Gastrocnemius medialis (tissue), 3 donors: ENCODE results near the genes MAK and TMEM170B.

DNA sequence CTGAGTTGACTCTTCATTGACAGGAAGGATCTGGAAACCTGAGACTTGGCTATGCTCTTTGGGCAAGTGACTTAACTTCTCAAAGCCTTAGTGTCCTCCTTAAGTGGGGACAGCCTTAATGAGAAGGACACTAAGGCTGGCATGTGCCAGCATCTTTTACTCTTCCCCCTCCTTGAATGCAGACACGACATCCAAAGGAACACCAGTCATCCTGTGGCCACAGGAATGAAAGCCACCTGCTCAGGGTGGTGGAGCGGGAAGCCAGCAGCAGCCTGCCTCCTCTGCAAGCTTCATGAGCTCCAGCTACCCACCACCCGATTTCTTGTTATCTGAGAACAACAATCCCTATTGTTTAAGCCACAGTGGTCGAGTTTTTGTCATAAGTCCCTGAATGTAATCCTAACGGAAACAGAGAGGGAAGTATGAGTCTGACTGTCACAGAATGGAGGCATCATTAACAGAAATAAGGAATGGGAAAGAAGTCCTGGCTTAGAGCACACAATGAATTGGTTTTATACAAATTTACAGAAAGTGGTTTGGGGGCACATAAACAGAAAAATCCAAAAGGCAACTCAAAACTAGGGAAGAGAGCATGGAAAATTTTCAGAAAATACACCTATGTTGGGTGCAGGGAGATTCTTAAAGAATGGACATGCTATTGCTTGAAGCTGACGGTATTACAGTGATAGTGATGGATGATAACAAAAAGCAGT, 44.6 kb downstream of the TMEM14B start:
- PRO-cap: no peak
- RAMPAGE, long total RNA, 3 experiments: no peak in any of the 3 experiments

- PRO-cap: bidirectional peak, plus-strand start at chr6:10838644, minus-strand start at chr6:10838519
- RAMPAGE, long total RNA, 3 experiments: no peak in any of the 3 experiments
These were observed at the start of gene MAK for GRCh38 chr6:10837582-10839003. MAK (minus strand) TSS chr6:10838539.

DNA sequence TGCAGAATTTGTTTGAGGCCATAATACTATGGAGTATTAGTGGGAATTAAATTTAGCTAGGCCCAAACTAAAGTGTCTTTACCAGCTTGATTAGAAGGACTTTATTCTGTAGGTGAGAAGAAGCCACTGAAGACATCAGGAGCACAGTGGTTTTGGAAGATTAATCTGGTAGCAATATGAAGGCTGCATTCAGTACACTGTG, 68.3 kb downstream of the ELOVL2 start:
- PRO-cap: no peak
- RAMPAGE, long total RNA, 3 experiments: no peak in any of the 3 experiments

GRCh38 chr6:11143808-11144199, 32.3 kb upstream of the ERVFRD-1 start:
- PRO-cap: no peak
- RAMPAGE, long total RNA, 3 experiments: no peak in any of the 3 experiments

DNA sequence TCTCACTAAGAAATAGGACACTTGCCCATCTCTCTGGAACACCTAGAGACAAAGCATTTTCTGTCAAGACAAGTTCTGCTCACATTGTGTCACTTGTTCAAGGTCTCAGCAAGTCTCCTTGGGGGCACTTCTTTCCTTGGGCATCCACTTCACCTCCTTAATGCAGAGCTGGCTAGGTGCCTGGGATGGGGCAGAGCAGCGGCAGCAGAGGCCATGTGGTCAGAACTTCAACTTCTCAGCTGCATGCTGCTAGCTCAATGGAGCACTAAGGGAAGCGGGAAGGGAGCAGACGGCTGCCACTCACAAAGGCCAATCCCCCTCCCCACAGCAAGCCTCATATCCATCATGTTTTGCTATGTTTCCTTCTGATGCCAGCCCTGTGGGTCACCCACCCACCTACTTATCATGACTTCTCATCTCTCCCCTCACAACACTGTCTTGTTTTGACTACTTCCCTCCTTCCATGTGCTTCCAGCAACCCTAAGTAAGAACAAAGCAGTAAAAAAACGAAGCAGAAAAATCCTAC, 31.4 kb downstream of the NEDD9 start:
- PRO-cap: no peak
- RAMPAGE, long total RNA, 3 experiments: no peak in any of the 3 experiments

DNA sequence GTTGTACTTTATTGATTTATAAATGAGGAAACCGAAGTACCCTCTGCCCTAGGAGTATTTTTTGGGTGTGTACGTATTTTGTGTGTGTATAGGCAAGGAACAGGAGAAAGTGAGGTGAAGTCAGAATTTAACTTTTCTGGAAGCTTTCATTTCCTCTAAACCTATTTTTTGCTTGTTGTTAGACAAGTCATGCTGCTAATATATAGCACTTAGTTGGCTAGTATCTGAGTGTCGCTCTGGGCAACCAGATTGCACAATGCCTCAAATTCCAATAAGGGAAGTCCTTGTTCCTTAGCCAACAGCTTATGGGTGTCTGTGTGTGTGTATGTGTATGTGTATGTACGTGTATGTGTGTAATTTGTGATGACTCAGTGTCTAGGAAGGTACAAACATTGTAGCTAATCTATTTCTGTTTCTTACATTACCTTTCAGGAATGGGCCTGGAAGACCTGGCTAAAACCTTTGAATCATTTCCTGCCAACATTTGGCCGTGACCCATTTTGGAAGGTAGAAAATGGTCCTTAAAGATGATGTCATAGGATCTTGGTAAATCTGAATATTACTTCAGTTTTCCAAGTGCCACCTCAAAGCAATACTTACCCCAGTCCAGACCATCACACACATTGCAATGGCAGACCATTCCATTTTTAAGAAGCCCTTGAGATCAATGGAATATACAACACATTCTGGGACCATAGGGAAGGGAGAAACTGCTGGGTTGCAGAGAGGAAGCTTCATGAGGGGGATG, 25.3 kb downstream of the NEDD9 start:
- PRO-cap: bidirectional peak, plus-strand start at position 592 of the sequence, minus-strand start at position 307 of the sequence
- RAMPAGE, long total RNA, 3 experiments: no peak in any of the 3 experiments

GRCh38 chr6:11357275-11358052, 125.0 kb upstream of the NEDD9 start:
- PRO-cap: bidirectional peak, plus-strand start at chr6:11357524, minus-strand start at chr6:11357390
- RAMPAGE, long total RNA, 3 experiments: no peak in any of the 3 experiments

- PRO-cap: no peak
- RAMPAGE, long total RNA, 3 experiments: no peak in any of the 3 experiments
These were observed 141.6 kb upstream of the NEDD9 start for GRCh38 chr6:11373914-11374685.

GRCh38 chr6:11537143-11537879, at the start of gene TMEM170B:
TMEM170B (plus strand) TSS chr6:11537749.
- PRO-cap: bidirectional peak, plus-strand start at chr6:11537926, minus-strand start at chr6:11537368
- RAMPAGE, long total RNA, 3 experiments: no peak in any of the 3 experiments

DNA sequence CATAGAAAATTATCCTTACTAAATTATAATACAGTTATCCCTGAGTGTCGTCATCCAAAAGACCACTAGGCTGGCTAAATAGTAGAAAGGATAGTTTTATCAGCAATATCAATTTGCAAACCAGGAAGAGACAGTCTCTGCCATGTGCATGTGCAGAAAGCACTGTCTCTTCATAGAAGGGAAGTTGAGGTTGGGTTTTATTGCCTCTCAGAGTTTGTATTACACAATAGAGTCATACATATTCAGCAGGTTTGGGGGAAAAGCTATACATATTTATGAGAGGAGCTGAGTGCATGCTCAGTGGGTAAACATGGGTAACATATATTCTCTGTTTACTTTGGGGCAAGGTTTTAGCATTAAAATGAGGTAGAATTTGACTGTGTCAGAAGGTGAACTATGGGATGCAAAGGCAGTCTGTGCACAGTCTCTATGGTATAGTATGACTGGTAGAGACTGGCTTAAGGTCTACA, 14.9 kb downstream of the TMEM170B start:
- PRO-cap: no peak
- RAMPAGE, long total RNA, 3 experiments: no peak in any of the 3 experiments

DNA sequence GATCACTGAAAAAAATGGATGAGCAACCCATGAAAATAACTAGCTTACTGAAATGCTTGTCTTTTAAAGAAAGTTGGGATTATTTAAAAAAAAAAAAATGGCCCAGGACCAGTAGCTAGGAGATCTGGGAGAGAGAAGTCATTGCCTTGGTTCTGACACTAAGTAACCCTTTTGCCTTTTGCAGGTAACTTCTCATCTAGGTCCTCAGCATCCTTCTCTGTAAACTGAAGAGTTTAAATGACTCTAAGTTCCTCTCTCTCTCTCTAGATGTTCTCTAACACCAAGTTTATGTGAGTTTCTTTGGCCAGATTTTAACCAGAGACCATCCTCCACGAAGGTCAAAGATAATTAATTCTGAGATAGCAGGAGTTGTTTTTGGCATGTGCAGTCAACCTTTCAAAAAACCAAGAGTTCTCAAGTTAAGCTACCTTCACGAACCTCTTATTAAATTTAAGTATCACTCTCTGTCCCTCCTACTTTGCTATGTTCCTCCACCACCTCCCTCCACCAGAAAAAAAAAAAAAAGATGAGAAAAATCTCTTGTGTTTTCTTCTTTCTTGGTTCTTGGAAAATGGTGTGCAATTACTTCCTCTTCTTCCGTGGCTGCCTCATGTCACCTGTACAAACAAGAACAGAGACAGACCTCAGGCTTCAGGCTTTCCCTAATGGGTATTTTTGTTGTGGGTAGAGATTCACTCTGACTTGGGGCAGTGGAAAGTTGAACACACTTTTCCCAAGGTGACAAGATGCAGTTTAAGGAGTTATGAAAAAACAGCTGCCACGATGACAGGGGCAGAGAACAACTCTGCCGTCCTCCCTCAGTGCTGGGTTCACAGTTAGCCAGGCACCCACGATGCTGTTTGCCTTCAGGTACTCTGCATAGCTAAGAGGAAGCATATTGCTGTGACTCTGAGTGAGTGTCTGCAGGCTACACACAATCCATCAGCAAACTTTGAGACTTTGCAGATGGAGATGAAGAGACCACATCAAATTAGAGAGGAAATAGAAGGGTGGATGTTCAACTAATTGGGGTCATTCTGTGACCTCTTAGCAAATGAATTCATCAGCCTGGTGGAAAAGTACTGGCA, 64.4 kb downstream of the ADTRP start:
- PRO-cap: no peak
- RAMPAGE, long total RNA, 3 experiments: no peak in any of the 3 experiments

GRCh38 chr6:11760287-11760486, 18.4 kb downstream of the ADTRP start:
- PRO-cap: no peak
- RAMPAGE, long total RNA, 3 experiments: no peak in any of the 3 experiments

DNA sequence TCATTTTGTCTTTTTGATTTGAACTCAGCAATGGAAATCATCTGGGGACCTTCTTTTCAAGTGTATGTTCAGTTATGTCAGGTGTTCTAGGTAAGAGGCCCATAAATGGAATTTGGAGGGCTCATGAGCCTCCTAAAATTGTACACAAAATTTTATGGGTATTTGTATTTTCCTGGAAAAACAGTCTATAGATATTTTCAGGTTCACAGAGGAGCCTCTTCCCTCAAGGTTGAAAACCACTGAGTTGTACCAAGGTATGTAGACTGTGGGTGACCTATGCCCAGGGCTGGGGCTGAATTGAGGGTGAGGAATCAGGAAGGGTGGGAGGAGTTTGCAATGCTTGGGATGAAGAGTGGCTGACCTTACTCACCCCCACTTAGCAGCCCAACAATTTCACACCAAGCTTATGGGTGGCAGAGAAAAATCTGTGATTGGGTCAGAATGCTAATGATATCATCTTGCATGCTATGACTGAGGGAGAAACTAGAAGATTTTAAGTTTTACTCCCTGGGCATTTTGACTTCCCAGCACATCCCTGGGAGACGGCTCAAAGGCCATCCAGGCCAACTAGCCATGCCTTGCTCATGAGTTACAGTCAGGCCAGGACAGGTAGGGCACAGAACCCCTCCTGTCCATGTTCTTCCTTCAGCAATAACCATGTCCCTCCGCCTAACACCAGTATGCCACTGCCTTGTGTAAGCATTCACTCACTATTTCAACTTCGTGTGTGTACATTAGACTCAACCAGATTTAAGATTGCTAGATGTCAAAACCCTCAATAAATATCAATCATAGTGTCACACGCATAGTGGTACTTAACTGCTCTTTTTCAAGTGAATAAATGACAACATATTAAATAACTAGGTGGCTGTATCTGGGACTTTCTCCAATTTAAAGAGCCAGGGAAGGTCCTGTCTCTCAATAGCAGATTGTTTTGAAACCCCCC, 16.7 kb downstream of the ADTRP start:
- PRO-cap: no peak
- RAMPAGE, long total RNA, 3 experiments: no peak in any of the 3 experiments

GRCh38 chr6:11774600-11774819, 4.1 kb downstream of the ADTRP start:
- PRO-cap: no peak
- RAMPAGE, long total RNA, 3 experiments: no peak in any of the 3 experiments

DNA sequence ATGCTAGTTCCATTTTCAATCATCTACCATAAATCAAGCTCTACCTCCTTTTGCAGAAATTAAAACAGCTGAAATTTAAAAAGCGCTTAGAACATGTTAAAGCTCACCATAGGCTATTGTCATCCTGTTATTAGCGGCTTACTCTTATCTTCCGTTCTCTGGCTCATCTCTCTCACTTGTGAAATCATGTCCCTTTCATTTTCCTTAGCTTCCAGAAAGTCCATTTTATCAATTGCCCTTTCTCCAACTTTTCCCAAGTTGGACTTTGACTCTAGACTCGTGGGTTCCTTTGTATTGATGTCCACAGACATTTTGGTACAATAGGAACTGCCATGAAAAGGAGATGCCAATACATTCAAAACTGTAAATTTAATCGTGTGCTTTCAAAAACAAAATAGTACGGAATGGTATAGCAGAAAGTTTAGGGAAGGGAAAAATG, 10.5 kb upstream of the HIVEP1 start:
- PRO-cap: no peak
- RAMPAGE, long total RNA, 3 experiments: no peak in any of the 3 experiments

- PRO-cap: no peak
- RAMPAGE, long total RNA, 3 experiments: no peak in any of the 3 experiments
These were observed 22.3 kb downstream of the HIVEP1 start for GRCh38 chr6:12034077-12035068.

DNA sequence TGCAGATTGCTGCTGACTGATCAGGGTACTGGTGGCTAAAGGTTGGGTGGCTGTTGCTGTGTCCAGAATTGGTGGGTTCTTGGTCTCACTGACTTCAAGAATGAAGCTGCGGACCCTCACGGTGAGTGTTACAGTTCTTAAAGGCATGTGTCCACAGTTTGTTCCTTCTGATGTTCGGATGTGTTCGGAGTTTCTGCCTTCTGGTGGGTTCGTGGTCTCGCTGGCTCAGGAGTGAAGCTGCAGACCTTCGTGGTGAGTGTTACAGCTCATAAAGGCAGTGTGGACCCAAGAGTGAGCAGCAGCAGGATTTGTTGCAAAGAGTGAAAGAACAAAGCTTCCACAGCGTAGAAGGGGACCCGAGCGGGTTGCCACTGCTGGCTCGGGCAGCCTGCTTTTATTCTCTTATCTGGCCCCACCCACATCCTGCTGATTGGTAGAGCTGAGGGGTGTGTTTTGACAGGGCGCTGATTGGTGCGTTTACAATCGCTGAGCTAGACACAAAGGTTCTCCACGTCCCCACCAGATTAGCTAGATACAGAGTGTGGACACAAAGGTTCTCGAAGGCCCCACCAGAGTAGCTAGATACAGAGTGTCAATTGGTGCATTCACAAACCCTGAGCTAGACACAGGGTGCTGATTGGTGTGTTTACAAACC, 95.4 kb downstream of the HIVEP1 start:
- PRO-cap: no peak
- RAMPAGE, long total RNA, 3 experiments: no peak in any of the 3 experiments

GRCh38 chr6:12118923-12119733, 107.0 kb downstream of the HIVEP1 start:
- PRO-cap: no peak
- RAMPAGE, long total RNA, 3 experiments: no peak in any of the 3 experiments

GRCh38 chr6:12120200-12120794, 108.2 kb downstream of the HIVEP1 start:
- PRO-cap: no peak
- RAMPAGE, long total RNA, 3 experiments: no peak in any of the 3 experiments

- PRO-cap: no peak
- RAMPAGE, long total RNA, 3 experiments: no peak in any of the 3 experiments
These were observed 177.0 kb downstream of the PHACTR1 start for GRCh38 chr6:12893502-12894094.